ENCODE measurements around the genes FRY and N4BP2L1.

- PRO-cap, 4 experiments = peak in 4 of 4 experiments; most common plus-strand start chr13:32031783 (in 3); most common minus-strand start chr13:32031639 (in 4)
- RAMPAGE, long total RNA, 2 experiments = no peak in any of the 2 experiments
These were observed at the start of gene FRY for GRCh38 chr13:32030718-32032033. FRY (plus strand) TSS chr13:32031774.

DNA sequence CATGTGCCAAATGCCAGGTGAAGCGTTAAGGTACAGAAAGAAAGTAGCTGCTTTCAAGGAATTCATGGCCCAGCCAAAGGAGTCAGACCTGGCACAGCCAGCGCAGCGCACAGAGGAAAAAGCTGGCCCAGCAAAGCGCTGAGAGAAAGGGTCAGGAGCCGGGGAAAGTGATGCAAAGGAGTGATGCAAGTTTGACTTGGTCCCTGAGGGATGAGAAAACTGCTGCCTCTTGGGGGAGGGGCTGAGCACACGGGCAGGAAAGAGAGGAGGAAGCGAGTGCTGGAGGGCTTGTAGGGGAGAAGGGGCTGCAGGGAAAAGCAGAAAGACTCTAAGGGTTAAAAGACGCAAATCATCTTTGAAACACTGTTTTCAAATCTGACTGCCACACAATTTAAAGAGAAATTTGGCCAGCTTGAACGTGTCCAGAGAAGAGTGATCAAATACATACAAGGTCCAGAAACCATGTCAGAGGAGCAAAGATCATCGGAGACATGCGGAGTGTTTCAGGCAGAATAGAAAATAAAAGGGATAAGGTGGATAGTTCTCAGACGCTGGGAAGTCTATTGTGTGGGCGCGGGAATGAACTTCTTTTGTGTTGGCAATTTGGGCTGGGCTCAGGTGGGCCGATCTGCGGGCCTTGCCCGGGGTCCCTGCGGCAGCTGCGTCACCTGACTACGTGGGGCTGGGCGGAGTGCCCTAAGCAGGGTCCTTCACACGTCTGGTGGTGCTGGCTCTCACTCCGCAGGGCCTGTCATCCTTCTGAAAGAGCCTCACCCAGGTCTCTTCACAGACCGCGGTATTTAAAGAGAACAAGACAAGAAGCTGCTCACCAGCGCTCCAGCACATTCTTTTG lies 18.2 kb downstream of the N4BP2L1 start:
- PRO-cap, 4 experiments = peak in 4 of 4 experiments; most common plus-strand start position 244 of the sequence (in 3); most common minus-strand start position 121 of the sequence (in 4)
- RAMPAGE, long total RNA, 2 experiments = no peak in any of the 2 experiments

DNA sequence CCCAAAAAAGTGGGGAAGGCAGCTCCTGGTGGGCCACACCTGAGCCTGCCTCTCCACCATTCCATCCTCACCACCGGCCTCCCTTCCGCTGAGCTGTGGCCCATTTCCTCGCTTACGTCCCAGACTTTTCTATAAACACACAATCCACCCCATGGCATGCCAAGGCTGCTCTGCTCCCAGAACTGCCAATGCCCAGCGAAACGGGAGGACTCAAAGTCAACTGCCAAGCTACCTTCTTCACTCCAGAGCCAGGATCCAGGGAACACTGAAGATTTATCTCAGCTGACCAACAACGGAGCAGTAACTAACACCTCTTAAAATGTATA lies 2.8 kb downstream of the N4BP2L1 start:
- PRO-cap, 4 experiments = peak in 2 of 4 experiments; most common plus-strand start position 240 of the sequence (in 2); most common minus-strand start position 116 of the sequence (in 1)
- RAMPAGE, long total RNA, 2 experiments = no peak in any of the 2 experiments

DNA sequence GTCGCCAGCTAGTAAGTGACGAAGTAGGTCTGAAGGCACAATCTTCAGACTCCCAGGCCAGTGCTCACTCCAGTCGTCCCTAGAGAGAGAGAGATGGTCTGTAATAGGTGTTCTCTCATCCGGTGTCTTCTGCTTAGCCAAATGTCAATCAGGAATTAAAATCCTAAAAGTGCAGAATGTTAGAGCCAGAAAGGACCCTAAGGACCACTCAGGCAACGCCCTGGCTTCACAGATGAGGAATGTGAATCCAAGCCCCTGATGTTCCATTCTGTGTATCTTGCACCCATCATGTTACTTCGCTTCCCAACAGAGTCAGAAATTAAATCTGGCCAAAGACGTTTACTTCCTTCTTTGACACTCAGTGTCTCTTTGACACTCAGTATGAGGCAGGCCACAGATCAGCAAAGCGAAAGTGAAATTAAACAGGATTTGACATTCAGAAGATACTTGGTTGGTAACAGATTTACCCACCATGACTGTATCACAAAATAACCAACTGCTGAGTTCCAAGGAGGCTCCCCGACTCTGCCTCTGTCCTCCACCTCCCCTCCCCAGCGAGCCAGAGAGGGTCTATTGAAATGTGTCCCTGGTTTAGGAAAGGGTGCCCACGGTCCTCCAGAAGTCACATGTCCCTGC lies 1.9 kb downstream of the N4BP2L1 start:
- PRO-cap, 4 experiments = peak in 4 of 4 experiments; most common plus-strand start position 379 of the sequence (in 1); most common minus-strand start position 356 of the sequence (in 2)
- RAMPAGE, long total RNA, 2 experiments = no peak in any of the 2 experiments

GRCh38 chr13:32427347-32427737 lies 588 bp downstream of the N4BP2L1 start:
- PRO-cap, 4 experiments = no peak in any of the 4 experiments
- RAMPAGE, long total RNA, 2 experiments = no peak in any of the 2 experiments

DNA sequence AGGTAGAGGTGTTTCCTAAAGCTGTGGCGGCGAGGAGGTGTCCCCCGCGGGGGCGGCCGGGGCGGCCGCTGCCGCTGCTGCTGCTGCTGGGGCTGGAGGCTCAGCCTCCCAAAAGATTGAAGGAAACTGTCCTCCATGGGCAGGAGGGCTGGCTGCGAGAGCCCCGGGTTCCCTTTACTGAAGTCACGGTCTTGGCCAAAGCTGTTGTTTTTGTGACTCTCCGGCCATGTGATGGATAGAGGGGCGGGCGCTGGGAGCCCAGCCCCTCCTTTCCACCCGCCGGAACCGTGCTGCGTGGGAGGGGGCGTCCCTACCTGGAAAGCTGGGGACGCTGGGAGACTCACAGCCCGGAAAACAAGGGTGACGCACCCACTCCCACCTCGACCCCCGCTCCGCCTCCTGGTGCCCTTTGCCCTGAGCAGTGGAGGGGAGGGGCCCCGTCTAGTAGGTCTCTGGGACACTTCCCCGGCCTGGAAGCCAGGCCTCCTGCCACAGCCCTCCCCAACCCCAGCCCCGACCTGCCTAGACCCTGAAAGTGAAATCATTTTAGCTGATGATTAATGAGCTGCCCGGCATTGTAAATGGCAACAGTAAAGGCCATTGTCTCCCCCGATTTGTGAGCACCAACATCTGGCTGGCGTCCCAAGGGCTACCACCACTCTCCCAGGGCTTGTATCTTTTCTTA lies at the start of gene N4BP2L1:
TSS of gene N4BP2L1 (minus strand) at position 185 of the 685 bp plus-strand sequence.
- PRO-cap, 4 experiments = peak in 4 of 4 experiments; most common plus-strand start position 421 of the sequence (in 2); most common minus-strand start position 185 of the sequence (in 4)
- RAMPAGE, long total RNA, 2 experiments = start-site peak on the minus strand in 2 of 2 experiments, centred at position 206 of the sequence, 837 to 1,161 reads per replicate

- PRO-cap, 4 experiments = no peak in any of the 4 experiments
- RAMPAGE, long total RNA, 2 experiments = no peak in any of the 2 experiments
These were observed 44.1 kb upstream of the N4BP2L1 start for GRCh38 chr13:32472087-32472440.

DNA sequence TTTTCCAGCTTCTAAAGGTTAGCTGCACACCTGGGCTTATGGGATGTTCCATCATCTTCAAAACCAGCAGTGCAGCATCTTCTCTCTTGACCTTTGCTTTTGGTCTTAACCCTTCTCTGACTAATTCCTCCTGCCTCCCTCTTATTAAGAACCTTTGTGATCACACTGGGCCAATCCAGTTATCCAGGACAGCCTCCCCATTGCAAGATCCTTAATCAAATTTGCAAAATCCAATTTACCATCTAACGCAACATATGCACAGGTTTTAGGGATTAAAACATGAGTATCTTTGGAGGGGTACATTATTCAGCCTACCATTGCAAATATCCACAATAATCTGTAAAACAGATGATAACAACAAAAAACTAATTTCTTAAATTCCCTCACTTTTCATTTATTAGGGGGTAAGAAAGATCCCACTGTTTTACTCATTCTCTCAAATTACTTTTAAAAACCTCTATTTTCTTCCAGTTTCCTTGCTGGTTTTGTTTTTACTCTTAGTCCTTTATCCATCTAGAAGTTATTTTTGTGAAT lies 6.6 kb downstream of the N4BP2L2 start:
- PRO-cap, 4 experiments = no peak in any of the 4 experiments
- RAMPAGE, long total RNA, 2 experiments = no peak in any of the 2 experiments

DNA sequence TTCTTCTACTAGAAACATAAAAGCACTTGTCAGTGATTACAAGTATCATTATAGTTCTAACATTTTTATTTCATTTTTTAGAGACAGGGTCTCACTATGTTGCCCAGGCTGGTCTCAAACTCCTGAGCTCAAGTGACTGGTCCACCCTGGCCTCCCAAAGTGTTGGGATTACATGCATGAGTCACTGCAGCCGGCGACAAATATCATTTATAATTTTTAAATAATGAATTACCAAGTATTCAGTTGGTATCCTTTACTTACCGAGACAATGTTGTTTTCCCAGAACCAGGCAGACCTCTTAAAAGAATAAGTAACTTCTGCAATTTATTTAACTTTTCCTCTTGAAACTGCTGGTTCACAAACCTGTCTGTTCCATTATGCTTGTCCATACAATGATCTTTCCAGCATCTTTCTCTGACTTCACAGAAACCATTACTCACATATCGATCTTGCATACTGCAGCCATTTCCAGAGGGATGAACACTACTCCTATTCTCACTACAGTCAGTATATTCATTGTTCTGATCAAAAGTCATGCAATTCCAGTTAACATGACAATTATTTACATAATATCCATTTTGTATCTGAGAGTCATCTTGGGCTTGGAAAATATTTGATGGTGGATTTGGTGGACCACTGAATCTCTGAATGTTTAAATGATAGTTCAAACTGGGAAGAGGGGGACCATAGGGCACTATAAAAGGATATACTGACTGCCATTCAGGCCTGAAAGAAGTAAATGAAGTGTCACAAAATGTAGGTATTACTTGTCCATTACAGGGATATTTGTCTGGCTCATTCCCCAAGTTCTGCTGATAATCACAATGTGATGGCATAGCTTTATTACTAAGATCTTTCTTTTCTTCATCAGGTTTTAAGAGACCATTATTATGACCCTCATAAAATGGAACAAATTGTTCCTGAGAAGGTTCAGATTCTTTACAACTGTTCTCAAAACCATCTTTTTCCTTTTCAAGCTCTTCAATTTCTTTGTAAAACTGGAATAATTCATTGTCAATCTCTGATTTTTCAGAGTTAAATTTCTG lies 2.8 kb downstream of the N4BP2L2 start:
- PRO-cap, 4 experiments = no peak in any of the 4 experiments
- RAMPAGE, long total RNA, 2 experiments = no peak in any of the 2 experiments

DNA sequence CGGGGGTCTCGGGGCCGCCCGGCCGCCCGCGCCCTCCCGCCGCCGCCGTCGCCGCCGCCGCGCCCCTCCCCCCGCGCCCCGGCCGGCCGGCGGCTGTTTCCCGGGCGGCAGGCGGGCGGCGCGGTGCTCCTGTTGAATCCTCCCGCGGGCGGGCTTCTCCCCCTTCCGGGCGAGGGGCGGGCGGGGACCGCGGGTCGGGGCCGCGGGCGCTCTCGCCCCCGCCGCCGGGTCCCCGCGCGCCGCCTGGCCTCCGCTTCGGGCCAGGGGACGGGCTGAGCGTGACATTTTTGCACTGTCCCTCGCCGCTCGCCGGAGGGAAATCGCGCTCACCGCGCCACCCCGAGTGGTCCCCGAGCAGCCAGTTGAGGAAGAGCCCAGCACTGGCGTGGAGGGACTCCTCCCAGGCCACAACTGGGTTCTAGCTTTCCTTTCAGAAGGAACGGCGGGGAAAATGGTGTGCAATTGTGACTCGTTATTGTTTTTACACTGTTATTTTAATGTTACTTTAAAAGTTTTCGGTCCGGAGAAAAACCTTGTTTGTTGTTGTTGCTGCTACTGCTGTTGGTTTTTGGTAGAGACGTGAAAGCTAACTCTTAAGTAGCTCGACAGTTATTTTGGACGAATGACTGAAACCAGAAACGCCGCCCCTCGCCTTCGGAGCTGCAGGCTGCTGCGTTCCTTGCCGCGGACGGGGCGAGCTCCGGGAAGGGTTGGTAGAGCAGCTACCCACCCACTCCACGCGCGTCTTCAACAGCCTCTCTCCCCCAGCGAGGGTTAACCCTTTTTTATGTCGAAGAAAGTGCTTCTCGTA lies 908 bp downstream of the PDS5B start:
- PRO-cap, 4 experiments = peak in 4 of 4 experiments; most common plus-strand start position 253 of the sequence (in 2); most common minus-strand start position 570 of the sequence (in 3)
- RAMPAGE, long total RNA, 2 experiments = no peak in any of the 2 experiments

DNA sequence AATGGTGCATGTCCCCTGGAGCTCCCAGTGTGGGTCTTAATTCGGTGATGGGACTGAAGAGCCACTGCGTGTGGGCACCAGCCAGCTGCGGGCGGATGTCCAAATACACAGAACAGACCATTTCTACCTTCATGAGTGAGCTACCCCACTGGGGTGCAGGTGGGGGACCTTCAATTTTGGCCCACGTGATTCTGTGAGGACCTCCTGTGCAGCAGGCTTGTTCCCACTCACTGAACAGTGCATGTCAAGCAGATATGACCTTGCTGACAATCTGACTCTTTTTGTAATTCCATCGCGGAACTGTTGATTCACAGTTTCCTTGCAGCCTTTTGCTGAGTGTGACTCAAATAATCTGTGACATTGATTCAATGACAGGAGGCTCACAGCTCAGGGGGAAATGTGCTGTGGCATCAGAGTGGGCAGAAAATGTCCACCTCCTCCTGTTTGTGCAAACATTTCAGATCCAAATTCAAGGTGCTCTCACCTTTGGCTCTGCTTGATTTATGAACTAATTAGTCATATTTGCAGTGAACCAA lies 170.2 kb upstream of the KL start:
- PRO-cap, 4 experiments = no peak in any of the 4 experiments
- RAMPAGE, long total RNA, 2 experiments = no peak in any of the 2 experiments

DNA sequence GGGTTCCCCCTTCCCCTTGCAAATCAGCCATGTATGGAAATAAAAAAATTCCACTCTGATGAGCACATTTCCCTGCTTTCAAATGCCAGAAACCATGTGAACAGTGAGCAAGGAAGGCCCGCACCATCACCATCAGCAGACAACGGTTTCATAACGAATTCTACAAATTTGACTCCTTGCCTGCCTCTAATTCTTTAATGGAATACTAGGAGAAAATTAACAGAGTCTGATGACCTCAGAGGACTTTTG lies 46.8 kb upstream of the KL start:
- PRO-cap, 4 experiments = peak in 4 of 4 experiments; most common plus-strand start position 95 of the sequence (in 2)
- RAMPAGE, long total RNA, 2 experiments = no peak in any of the 2 experiments

DNA sequence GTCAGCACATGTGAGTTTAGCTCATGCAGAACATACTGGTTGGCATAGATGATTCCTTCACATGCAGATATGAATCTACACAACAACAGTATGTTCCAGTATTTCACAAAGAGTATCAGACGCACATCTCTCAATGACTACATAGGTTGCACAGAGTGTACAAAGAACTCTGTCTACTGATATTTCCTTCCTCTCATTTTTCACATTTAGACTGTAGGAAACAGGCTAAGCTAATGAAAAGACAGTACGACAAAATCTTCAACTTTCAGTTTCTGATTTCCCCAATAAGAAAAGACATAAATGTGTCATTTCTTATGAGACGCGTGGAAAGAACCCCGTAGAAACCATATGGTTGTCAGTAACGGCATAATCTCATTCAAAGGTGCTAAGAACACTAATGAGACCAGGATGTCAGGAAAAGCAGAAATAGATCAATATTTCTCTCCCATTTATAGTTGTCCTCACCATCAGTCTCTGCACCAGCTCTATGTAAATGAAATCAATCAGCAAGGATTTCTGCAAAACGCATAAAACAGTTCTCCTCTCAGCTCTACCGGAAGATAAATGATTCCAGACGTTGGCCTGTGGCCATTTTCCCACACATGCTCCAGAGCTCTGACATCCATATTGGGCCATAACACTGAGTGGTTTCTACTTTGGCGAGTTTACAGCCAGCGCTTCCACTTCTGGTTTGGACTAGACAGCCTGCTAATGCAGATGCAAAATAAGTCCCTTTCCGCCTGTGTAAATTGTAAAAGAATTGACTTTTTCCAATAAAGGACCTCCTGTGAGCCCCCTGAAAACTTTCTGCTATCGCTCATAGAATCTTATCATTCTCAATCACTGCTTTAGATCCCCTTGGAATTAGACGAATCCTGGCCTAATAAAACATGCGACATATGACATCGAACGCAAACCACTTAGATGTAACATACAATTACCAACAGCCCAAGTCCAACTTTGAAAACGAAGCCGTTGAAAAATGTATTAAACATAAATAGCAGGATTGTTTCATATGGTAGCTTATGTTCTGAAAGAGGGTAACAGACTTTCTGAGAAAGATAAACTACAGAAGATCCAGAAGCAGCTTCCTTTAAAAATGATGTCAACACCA lies 81.0 kb downstream of the STARD13 start:
- PRO-cap, 4 experiments = peak in 2 of 4 experiments; most common plus-strand start position 662 of the sequence (in 2); most common minus-strand start position 554 of the sequence (in 1)
- RAMPAGE, long total RNA, 2 experiments = no peak in any of the 2 experiments

GRCh38 chr13:33232860-33233314 lies 52.7 kb downstream of the STARD13 start:
- PRO-cap, 4 experiments = no peak in any of the 4 experiments
- RAMPAGE, long total RNA, 2 experiments = no peak in any of the 2 experiments

DNA sequence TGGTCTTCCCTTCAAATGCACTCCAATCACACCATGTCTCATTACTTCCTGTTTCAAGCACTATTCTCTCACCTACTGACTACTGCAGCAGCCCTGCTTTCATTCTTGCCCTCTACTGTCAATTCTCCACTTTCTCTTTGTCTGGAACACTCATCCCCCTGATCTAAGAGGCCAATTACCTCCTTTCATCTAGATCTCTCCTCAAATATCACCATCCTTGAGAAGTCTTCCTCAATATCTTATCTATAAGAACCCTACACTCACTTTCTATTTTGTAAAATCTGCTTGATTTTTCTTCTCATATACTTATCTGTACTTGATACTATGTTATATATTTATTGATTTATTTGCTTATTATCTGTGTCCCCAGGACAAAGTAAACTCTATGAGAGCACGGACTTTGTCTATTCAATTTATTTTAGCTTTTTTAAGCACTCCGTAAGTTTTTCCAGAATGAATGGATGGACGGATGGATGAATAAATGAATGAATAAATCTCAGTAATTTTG lies 31.9 kb upstream of the STARD13 start:
- PRO-cap, 4 experiments = no peak in any of the 4 experiments
- RAMPAGE, long total RNA, 2 experiments = no peak in any of the 2 experiments

DNA sequence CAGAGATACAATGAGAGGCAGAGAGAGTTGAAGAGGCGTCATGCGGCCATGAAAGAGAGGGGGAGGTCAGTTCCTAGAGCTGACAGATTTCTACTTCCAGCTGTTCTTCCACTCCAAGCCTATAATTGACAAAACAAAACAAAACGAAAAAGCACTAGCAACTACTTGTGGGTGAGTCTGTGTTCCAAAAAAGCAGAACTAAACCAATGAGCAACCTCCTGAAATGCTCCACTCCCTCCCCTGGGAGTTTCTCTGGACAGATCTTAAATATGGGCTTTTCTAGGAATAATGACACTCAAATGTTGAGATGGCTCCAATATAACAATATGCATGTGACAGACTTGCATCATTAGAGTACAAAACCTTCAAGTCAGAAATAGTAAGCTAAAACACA lies 173.4 kb upstream of the RFC3 start:
- PRO-cap, 4 experiments = no peak in any of the 4 experiments
- RAMPAGE, long total RNA, 2 experiments = no peak in any of the 2 experiments

DNA sequence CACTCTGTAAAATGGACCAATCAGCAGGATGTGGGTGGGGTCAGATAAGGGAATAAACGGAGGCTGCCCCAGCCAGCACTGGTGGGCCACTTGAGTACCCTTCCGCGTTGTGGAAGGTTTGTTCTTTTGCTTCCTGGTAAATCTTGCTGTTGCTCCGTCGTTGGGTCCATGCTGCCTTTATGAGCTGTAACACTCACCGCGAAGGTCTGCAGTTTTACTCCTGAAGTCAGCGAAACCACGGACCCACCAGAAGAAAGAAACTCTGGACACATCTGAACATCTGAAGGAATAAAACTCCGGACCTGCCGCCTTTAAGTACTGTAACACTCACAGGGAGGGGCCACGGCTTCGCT lies 135.1 kb upstream of the RFC3 start:
- PRO-cap, 4 experiments = no peak in any of the 4 experiments
- RAMPAGE, long total RNA, 2 experiments = no peak in any of the 2 experiments

GRCh38 chr13:33728068-33728705 lies 89.8 kb upstream of the RFC3 start:
- PRO-cap, 4 experiments = peak in 3 of 4 experiments; most common plus-strand start chr13:33728468 (in 3); most common minus-strand start chr13:33728335 (in 1)
- RAMPAGE, long total RNA, 2 experiments = no peak in any of the 2 experiments

GRCh38 chr13:33744807-33745393 lies 73.0 kb upstream of the RFC3 start:
- PRO-cap, 4 experiments = no peak in any of the 4 experiments
- RAMPAGE, long total RNA, 2 experiments = no peak in any of the 2 experiments

- PRO-cap, 4 experiments = no peak in any of the 4 experiments
- RAMPAGE, long total RNA, 2 experiments = no peak in any of the 2 experiments
These were observed 335.4 kb downstream of the RFC3 start for GRCh38 chr13:34153303-34153882.

All from right lobe of liver (tissue), 4 donors.